Caco-2 (cell line): ENCODE data around the gene ACTR2.

DNA sequence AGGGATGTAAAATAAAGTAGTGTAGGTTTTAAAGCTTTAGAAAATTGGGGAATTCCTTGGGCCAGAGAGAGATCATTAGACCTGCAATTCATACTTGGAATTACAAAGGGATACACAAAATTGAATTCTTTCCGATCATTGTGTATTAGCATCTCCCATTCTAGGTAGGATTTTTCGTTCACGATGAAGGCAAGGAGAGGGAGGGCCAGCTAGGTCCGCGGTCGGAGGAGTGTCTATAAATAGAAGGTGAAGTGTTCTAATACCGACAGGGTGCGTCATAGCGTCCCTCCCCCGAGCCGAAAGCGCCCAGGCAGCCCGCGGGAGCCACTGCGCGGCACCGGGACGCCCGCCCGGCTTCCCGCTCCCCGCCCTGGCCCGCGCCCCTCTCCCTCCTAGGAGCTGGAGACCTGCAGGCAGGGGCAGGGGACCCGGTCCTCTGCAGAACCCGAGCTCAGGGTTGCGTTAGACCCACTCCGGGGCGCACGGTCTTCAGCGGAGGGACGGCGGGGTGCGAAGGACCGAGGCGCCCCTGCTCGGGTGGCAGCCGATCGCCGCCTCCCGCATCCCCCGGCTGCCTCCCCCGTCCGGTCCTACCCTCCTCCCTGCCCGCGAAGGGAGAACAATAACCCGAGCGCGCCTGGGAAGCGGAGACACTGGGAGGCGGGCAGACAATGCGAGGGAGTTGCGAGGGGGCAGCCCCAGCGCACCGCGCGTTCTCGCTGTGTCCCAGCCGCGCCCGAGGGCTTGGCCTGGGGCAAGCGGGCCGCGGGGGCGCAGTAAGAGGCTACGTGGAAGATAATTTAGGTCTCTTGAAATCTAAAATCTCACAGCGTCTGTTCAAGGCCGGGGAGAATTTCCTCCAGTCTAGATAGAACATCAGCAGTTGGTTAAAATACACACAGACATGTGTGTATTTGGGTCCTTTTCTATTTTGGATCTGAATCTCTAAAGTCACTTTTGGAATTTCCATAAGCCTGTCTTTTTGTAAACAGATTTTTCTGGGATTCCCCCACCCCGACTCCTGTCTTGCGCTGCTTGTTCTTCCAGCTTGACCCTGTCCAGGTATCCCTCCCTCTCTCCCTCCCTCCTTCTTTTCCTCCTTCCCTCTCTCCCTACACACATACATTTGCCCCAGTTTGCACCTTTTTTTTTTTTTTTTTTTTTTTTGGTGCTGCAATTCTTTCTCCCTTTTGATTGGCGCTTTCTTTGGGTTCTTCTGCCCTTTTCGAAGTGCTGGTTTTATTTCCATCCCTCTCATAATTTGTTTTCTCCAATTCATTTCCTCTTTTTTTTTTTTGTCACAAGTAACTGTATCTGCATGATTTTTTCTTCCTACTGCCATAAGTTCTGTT lies 114.4 kb upstream of the SERTAD2 start:
- PRO-cap, result bidirectional peak, plus-strand start at position 327 of the sequence, minus-strand start at position 231 of the sequence; bidirectional peak, plus-strand start at position 653 of the sequence, minus-strand start at position 751 of the sequence; unidirectional peak, minus-strand start at position 1,066 of the sequence
- RRBS, result 3% methylated on average over 20 of the region's 72 CpGs

- PRO-cap, result no peak
- RRBS, result no CpG with 5 or more reads among the region's 14 CpGs
These were observed 131.2 kb upstream of the SLC1A4 start for GRCh38 chr2:64857804-64858592.

GRCh38 chr2:64898859-64899393 lies 90.3 kb upstream of the SLC1A4 start:
- PRO-cap, result no peak
- RRBS, result no CpG with 5 or more reads among the region's 13 CpGs

- PRO-cap, result no peak
- RRBS, result no CpG with 5 or more reads among the region's 14 CpGs
These were observed 49.8 kb upstream of the SLC1A4 start for GRCh38 chr2:64939118-64939981.

- PRO-cap, result bidirectional peak, plus-strand start at chr2:64988479, minus-strand start at chr2:64988327
- RRBS, result no CpG with 5 or more reads among the region's 24 CpGs
These were observed 1.1 kb upstream of the SLC1A4 start for GRCh38 chr2:64988071-64988576.

GRCh38 chr2:65022001-65022502 lies 32.9 kb downstream of the SLC1A4 start:
- PRO-cap, result no peak
- RRBS, result no CpG with 5 or more reads among the region's 6 CpGs

DNA sequence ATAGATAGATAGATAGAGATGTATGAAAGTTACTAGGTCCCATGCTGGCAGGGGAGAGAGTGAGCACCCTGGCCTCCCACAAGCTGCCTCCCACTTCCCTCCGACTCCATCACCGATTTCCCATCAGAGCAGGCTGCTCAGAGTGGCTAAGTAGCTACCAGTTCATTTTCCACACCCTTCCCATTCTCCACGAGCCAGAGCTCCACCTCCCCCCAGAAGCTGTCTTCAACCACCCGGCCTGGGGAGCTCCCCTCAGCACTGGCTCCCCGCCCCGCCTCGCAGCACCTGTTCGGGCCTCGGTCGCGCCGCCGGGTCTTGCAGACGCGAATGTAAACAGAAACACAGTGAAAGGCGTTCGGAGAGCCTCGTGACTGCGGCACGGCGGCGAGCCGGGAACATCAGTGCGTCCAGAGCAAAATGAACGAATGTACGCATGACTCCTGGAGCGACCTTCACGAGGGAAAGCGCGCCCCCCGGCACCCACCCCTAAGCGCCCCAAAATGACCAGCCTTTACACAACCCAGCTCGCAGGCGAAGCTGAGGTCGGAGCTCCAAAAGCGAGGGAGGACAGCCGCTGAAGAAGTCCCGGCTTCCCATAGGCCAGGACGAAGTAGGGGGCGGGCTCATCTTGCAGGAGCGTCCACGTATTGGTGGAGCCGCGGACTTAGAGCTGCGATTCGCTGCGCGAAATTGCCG lies 438 bp upstream of the CEP68 start:
- PRO-cap, result unidirectional peak, plus-strand start at position 320 of the sequence; unidirectional peak, plus-strand start at position 344 of the sequence; bidirectional peak, plus-strand start outside the sequence, minus-strand start at position 539 of the sequence
- RRBS, result 2% methylated on average over 29 of the region's 49 CpGs

GRCh38 chr2:65067866-65068299 lies 11.7 kb downstream of the CEP68 start:
- PRO-cap, result no peak
- RRBS, result no CpG with 5 or more reads among the region's 7 CpGs

DNA sequence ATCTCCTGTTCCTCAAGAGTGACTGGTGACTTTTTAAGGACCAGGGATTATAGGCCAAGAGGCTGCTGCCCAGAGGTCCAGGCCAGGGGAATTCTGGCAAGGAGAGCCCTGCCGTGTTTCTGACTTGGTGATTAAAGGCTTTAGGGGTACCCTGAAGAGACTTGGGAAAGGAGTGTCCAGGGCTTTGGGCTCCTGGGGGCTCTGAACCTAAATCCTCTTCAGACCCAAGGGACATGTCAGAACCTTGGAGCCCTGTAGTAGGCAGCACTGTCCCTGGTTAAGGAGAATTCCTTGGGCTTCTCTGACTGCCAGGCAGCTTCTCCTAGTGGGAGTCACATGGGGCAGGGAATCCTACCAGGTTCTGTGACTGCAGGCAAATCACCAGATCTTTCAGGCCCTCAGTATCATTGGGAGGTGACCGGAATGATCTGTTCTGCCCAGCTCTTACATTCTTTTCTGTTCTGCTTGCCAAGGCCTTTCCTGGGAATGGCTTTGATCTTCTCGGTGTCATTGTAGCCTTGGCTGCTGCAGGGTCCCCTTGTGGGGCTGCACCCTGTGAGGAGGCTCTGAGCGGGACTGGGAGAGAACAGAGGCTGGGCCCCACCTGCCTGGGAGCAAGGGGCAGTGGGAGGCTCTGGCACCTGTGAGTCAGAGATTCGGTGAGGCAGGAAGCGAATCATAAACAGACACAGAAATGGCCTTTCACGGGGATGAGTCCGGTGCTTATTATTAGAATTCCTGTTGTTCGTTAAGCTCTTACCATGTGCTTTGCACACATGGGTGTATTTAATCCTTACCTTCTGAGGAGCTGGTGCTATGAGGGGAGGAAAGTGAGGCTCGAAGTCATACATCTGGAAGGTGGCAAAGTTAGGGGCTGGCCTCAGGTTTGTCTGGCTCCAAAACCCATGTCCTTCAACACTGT lies 14.0 kb downstream of the CEP68 start:
- PRO-cap, result no peak
- RRBS, result no CpG with 5 or more reads among the region's 10 CpGs

DNA sequence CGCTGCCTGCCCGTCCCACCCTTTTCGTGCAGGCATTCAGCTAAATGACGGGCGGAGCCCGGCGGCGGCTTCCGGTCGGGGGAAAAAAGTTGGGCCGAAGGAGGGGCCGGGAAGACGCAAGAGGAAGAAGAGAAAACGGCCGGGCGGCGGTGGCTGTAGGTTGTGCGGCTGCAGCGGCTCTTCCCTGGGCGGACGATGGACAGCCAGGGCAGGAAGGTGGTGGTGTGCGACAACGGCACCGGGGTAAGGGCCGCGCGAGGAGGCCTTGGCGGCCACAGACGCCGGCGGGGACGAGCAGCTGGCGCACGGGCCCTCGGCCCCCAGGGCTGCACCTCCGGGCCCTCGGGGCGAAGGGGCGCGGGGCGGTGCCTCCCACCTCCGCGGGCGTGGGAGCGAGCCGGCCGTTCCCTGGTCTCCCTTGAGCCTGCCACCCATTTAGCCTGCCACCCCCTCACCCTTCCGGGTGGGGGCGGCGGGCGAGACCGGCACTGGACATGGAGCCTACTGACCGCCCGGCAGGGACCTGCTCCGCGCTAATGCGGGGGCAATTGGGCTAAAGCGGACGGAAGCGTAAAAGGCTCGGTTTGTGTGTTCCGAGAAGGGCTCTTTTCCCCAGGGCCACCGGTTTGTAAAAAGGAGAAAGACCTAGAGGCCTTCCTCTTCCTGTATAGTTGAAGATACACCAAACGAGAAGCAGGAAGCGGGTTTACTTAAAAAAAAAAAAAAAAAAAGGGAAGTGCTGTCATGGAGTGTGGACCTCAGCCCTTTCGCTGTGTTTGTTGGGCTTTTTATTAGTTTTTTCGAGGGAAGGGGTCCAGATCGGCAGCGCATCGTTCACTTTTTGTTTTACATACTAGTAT lies at the start of gene ACTR2:
ACTR2 (plus strand) TSS at position 117 of the 860 bp plus-strand sequence.
- PRO-cap, result bidirectional peak, plus-strand start at position 133 of the sequence, minus-strand start outside the sequence; bidirectional peak, plus-strand start at position 275 of the sequence, minus-strand start at position 296 of the sequence; bidirectional peak, plus-strand start at position 479 of the sequence, minus-strand start at position 426 of the sequence; bidirectional peak, plus-strand start at position 794 of the sequence, minus-strand start at position 681 of the sequence
- RRBS, result 3% methylated on average over 38 of the region's 70 CpGs

DNA sequence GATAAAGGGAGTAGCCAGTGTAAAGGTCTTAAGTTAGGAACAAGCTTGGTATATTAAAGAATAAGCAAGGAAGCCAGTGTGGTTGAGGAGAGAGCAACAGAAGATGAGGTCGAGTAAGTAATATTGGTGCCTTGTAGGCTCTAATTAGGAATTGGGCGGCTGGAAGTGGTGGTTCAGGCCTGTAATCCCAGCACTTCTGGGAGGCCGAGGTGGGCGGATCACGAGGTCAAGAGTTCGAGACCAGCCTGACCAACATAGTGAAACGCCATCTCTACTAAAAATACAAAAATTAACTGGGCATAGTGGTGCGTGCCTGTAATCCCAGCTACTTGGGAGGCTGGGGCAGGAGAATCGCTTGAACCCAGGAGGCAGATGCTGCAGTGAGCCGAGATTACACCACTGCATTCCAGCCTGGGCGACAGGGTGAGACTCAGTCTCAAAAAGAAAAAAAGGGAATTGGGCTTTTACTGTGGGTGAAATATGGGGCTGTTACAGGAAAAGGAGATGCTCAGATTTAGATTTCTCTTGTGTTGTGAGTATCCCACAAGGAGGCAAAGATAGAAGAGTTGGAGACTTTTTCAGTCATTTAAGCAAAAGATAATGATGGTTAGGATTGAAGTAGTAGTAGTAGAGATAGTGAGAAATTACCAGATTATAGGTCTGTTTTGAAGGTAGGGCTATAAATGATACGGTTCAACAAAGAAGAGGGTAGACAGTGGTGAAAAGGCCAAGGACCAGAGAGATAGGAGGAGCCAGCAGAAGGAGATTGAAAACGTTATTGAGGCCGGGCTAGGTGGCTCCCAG lies 20.5 kb downstream of the ACTR2 start:
- PRO-cap, result no peak
- RRBS, result no CpG with 5 or more reads among the region's 14 CpGs

DNA sequence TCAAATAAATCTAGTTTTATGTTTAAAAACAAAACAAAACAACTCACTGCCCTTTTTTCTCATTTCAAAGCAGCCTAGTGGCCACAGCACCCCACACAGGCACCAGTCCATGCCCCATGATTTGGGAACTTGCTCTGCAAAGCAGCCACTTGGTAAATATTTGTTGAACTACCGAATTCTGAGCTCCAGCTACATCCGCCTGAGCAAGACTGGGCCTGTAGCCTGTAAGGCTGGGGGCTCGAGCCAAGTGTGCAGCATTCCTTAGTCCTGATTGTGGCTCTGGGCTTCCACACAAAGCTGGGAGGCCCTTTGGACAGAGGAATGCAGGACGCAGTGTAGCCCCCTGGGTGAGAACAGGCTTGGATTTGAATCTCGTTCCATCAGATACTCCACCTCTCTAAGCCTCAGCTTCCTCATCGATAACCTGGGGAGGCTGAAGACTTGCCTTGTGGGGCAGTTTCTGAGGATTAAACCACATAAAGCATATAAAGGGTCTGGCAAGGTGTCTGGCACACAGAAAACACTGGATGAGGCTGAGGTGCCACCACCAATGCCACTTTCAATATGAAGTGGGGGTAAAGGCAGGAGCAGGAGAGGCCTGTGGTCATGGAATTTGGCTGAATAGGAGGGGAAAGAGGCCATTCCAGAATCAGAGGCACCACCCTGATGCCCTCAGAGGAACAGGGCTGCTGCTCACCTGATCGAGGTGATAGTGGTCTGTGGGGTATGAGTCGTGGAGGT lies 88.6 kb downstream of the ACTR2 start:
- PRO-cap, result unidirectional peak, plus-strand start at position 292 of the sequence
- RRBS, result no CpG with 5 or more reads among the region's 8 CpGs

- PRO-cap, result no peak
- RRBS, result no CpG with 5 or more reads among the region's 6 CpGs
These were observed 61.7 kb downstream of the SPRED2 start for GRCh38 chr2:65370565-65371267.

DNA sequence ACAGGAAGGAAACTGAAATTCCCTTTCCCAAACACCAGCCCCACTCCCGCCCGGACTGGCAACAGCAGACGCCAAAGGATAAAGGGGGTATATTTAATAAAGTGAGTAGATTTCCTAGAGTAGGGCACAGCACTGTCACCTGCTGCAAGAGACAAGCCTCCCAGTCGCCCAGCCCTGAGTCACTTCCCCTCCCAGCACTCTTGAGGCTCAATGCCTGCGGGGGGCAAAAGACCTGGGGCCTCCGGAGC lies 2.1 kb downstream of the SPRED2 start:
- PRO-cap, result no peak
- RRBS, result no CpG with 5 or more reads among the region's 6 CpGs

- PRO-cap, result no peak
- RRBS, result no CpG with 5 or more reads among the region's 4 CpGs
These were observed 4.5 kb upstream of the SPRED2 start for GRCh38 chr2:65437010-65437230.

GRCh38 chr2:65438420-65438947 lies 6.1 kb upstream of the SPRED2 start:
- PRO-cap, result no peak
- RRBS, result no CpG with 5 or more reads among the region's 1 CpG

- PRO-cap, result no peak
- RRBS, result 95% methylated on average over 13 of the region's 26 CpGs
These were observed 8.2 kb upstream of the MEIS1 start for GRCh38 chr2:66426757-66427077.

- PRO-cap, result no peak
- RRBS, result 95% methylated on average over 22 of the region's 34 CpGs
These were observed 10.2 kb downstream of the MEIS1 start for GRCh38 chr2:66444946-66445636.

DNA sequence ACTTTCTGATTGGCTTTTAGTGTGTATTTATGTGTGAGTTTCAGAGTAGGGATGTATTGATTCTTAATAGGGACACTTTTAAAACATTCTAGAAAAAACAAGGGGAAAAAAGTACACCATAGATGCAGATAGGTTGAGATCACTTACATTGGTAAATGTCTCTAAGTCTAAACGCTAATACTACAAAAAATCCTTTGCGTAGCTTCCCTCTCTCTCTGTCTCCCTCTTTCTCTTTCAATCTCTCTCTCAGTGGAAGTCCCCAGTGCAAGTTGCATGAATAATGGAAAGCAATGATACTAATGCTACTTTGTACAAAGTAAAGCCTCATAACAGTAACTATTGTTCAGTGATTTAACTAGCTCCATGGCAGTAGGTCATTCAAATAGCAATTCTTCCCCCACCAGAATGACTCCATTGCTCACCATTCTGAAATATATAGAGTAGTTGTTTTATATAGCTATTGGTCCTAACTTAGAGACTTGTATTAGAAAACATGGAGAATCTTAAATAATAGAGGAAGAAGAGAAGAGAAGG lies 12.8 kb downstream of the MEIS1 start:
- PRO-cap, result no peak
- RRBS, result no CpG with 5 or more reads among the region's 2 CpGs

DNA sequence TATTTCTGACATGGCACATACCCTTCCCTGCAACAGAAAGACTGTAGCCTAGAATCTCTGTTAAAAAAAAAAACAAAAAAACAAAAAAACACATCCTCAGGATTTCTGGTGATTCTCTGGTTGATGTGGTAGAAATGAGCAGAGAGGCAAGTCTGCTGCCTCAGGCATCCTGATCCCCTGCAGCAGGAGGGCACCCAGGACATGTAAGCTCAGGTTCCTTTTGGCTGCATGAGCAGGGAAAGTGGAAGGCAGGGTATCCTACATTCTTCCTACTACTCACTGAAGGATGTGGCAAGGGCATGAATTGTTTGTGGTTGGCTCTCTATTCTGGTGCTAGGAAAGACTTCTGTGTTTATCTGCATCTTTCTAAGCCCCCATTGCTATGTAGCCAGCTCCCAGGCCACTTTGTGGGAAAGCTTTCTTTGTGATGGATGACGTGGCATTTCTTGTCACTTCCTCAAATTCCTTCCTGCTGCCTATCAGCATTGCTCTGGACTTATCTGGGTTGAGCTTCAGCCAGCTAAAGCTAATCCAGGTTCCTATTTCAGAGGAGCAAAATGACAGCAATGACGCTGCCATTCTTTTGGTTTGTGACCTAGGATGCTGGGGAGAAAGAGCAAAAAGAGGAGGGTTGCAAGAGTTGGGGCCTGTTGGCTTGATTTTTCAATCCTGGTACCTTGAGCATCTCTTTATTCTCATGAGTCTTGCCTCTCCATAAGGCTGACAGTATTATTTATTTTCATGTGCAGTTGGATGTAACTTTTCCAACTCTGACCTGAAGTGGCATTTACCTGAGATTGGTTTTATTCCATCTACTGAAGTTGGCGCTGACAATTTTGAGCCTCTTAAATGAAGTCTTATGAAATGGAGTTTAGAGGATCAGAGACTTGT lies 46.3 kb downstream of the MEIS1 start:
- PRO-cap, result no peak
- RRBS, result no CpG with 5 or more reads among the region's 3 CpGs